ENCODE measurements around the genes CEP131 and BAHCC1.

DNA sequence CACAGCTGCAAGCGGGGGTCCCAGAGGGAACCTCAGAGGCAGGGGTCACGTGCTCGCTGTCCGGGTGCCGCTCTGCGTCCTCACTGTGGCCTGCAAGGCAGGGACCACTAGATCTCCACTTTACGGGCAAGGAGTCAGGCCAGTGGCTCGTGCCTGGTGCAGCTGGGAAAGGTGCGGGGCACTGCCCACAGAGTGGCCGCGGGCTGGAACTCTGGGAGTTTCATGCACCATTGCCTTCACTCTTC is 107.5 kb upstream of the CHMP6 start:
- RRBS: 93% methylated on average over 4 of the region's 11 CpGs

- RRBS: 85% methylated on average over 6 of the region's 36 CpGs
These were observed 98.9 kb upstream of the CHMP6 start for GRCh38 chr17:80892541-80893358.

GRCh38 chr17:80938351-80939145 is 53.1 kb upstream of the CHMP6 start:
- RRBS: no CpG with 5 or more reads among the region's 23 CpGs

DNA sequence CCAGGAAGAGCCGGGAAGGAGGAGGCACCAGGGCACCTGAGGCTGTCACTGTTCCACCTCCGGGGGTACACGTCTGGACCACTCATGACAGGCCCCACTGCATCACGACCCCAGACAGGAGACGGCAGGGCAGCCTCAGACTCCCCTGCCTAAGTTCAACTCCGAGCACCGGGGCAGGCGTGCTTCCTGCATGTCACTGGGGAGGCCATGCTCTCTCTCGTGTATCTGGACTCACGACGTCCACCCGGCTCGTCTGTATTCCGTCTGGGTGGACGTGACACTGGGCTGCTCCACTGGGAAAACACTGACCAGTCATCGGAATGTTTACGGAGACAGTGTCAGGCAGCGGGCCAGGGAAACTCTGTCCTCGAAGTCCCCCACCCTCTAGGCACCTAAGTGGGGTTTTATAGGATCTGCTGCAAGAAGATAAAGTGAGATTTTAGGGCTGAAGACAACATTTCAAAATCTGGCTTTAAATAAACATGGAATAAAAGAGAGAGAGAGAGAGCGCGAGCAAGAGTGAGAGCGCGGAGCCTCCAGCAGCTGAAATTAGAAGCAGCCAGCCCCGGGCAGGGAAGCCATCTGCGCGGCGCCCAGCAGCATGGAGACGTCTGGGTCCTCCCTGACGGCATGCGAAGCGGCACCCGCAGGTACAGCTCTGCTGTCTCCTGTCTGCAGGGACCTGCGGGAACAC is 8.2 kb upstream of the BAIAP2 start:
- RRBS: 58% methylated on average over 7 of the region's 33 CpGs

DNA sequence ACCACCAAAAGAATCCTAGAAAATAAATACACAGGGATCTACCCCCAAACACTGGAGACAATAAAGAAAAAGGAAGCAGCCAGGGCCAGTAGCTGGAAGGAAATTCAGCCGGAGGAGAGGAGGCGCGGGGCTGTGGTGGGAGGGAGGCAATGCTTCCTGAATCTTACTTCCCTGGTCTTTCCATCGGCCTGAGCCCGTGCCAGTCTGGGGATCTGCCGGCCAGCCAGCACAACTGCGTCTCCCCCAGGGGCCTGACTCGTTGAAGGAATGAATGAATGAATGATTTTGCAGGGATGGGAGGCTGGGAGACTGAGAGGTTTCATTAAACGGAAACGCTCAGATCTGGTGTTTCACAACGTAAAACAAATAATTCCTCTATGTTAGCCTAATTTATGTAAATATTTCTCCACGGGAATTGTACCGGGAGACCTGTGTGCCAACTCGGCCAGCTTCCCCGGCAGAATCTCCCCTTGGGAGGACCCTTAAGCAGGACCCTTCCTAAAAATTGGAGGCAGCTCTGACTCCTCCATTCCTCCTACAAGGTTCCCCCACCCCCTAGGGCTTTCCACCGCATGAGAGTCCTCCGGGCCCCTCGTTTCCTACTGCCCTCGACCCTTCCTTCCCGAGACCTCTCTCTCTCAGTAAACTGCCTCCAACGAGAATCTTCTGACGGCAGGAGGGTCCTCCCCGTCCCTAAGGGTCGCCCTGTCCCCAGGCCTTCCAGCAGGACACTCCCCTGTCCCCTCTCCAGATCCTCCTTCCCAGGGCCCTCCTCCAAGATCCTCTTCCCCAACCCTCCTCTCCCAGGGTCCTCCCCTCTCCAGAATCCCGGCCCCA is 1.2 kb upstream of the BAIAP2 start:
- RRBS: 27% methylated on average over 3 of the region's 25 CpGs

- RRBS: 49% methylated on average over 3 of the region's 24 CpGs
These were observed 50.8 kb upstream of the PVALEF start for GRCh38 chr17:81114318-81115158.

GRCh38 chr17:81120136-81120778 is 45.0 kb upstream of the PVALEF start:
- RRBS: 72% methylated on average over 9 of the region's 42 CpGs

- RRBS: 51% methylated on average over 8 of the region's 44 CpGs
These were observed 34.7 kb upstream of the PVALEF start for GRCh38 chr17:81130212-81131424.

DNA sequence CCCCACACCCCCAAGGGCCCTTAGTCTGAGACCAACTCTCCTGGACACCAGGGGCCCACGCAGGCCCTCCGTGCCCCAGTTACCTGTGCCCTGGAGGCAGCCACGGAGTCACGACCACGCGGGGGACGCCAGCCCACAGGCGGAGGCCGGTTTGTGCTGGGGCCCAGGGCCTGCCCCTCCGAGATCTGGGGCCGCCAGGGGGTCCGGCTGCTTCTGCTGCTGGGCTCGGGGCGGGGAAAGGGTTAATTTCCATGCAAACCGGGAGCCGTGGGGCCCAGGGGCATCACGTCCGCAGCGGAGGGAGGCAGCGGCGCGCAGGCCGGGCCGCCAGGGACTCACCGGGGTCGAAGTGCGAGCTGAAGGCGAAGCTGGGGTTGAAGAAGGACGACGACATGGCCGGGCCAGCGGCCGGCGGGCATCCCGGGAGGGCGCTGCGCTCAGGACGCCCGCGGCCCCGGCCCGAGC is 324 bp downstream of the PVALEF start:
- RRBS: 17% methylated on average over 24 of the region's 42 CpGs

GRCh38 chr17:81222651-81223728 is at the start of gene CEP131:
TSS of gene CEP131 (minus strand) at chr17:81222965.
- RRBS: 1% methylated on average over 27 of the region's 107 CpGs

GRCh38 chr17:81237179-81237863 is 1.5 kb downstream of the TEPSIN start:
- RRBS: no CpG with 5 or more reads among the region's 15 CpGs

DNA sequence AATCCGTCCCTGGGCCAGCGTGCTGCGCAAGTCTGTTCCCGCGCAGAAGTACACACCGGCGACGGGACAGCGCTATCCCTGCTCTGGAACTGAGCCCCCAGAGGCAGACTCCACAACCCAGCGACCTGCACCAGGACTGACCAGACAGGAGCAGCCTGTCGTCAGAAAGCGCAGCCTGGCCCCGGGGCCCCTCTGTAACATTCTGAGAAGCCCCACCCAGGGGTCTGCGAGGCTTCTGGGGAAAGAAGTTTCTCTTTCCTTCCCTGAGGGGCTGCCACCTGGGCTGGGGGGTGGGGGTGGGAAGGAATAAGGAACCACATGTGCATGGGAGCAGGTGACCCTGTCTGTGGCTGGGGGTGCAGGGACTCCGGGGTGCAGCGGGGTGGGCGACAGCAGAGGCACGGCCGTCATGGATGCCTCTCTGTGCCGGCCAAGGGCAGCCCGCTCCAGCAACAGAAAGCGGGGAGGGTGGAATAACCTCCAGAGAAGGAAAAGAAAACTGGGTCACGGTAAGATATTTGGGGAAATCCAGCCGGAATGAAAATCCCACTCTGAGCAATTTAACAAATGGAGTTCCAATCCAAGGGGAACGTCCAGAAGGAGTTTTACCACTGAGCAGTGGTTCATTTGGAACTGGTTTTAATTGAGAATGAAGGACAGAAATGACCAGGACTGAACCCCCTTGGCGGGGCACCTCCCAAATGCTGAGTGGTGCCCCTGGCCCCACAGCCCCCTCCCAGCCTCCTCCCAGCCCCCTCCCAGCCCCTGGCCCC is 4.2 kb downstream of the NDUFAF8 start:
- RRBS: 92% methylated on average over 6 of the region's 26 CpGs

- RRBS: no CpG with 5 or more reads among the region's 14 CpGs
These were observed 5.7 kb downstream of the NDUFAF8 start for GRCh38 chr17:81244761-81245198.

GRCh38 chr17:81253009-81253464 is 13.9 kb downstream of the NDUFAF8 start:
- RRBS: 86% methylated on average over 6 of the region's 16 CpGs

DNA sequence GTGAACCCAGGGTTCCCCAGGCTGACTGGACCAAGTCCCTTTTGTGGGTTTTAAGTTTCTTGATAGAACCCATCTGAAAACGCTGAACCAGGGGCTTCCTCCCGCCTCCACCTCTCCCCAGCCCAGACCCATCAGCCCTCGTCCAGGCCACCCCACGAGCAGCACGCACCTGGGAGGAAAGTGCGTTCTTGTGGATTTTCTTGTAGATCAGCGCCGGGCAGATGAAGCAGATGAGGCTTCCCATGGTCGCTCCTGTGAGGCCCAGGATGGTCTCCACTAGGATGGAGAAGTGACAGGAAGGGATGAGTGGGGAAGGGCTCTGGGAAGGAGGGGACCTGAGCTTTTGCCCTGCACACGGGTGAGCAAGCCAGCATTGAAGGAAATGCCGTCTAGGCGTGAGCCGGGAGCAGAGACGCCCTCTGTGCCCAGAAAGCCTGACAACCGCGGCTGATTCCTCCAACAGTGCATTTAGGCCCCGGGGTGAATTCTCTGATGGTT is 24.3 kb downstream of the SLC38A10 start:
- RRBS: 92% methylated on average over 5 of the region's 17 CpGs

GRCh38 chr17:81328360-81329250 is 33.5 kb upstream of the SLC38A10 start:
- RRBS: 35% methylated on average over 2 of the region's 24 CpGs

GRCh38 chr17:81341702-81342356 is 46.7 kb upstream of the SLC38A10 start:
- RRBS: 62% methylated on average over 31 of the region's 60 CpGs

DNA sequence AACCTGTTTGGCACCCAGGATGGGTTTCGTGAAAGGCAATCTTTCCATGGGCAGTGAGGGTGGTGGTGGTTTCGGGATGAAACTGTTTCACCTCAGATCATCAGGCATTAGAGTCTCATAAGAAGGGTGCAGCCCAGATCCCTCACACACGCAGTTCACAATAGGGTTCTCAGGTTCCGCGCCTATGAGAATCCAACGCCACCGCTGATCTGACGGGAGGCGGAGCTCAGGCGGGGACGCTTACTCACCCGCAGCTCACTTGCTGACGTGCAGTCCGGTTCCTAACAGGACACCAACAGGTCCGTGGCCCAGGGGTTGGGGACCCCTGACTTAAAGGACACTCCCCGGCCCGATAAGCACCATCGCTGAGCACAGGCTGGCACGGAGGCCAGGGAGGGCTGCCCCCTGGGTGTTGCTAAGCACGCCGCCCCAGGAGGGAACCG is 30.2 kb upstream of the BAHCC1 start:
- RRBS: 21% methylated on average over 3 of the region's 22 CpGs

DNA sequence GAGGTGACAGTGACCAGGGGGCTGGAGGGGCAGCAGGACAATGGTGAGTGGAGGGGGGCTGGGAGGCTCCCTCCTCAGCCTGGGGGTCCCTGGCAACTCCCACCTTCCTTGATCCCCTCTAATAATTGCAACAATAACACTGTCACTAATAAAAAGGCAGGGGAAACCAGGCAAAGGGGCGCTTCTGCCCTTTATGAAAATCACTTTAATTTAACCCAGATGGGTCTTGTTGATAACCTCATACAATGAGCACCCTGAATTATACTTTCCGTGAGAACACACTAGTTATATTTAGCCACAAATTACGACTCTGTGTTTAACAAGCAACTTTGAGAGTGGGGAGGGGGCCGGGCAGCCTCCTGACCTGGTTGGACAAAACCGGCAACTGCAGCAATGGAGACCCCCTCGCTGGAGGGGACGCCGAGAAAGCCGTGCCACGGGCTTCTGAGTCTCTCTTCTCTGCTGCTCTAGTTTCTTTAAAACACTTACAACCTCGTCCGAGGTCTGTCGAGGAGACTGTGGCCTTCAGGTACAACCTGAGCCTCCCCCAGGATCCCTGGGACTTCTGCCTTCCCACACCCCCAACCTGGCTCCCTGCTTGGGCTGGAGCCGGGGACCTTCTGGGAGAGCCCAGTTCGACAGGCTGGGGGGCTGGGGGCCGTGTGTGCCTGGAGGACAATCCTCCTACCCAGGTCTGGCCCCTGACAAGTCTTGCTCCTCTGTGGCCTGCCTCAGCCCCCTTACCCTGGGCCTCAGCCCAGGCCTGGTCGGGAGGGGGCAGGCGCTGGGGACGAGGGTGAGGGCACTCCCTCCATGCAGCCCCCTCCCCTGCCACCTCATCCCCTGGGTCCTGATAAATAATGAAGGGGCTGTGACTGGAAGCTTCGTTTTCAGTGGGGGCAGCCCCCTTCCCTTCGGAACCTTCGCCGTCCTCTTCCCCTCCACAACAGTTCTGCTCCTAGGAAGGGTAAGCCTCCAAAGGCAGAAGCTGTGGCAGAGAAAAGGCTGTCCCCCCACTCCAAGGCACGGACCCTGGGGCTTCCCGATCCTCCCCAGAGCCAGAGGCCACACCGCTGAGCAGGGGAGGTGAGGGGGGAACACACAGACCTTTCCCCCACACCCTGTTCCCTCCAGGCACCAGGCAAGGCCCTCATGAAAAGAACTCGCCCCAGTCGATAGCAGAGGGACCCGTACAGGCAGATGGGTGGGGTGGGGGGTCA is 5.3 kb upstream of the BAHCC1 start:
- RRBS: no CpG with 5 or more reads among the region's 29 CpGs

GRCh38 chr17:81394799-81395746 is at the start of gene BAHCC1:
TSS of gene BAHCC1 (plus strand) at chr17:81395457.
- RRBS: 14% methylated on average over 26 of the region's 50 CpGs

Data from GM12892 (cell line).